Mesothelial cell of epicardium (in vitro differentiated cells): ENCODE measurements around a stretch of chr2.

GRCh38 chr2:238938933-238939723 is 91.2 kb downstream of the TWIST2 start:
- PRO-cap, result no peak

GRCh38 chr2:238967448-238967993 is 119.6 kb downstream of the TWIST2 start:
- PRO-cap, result no peak

DNA sequence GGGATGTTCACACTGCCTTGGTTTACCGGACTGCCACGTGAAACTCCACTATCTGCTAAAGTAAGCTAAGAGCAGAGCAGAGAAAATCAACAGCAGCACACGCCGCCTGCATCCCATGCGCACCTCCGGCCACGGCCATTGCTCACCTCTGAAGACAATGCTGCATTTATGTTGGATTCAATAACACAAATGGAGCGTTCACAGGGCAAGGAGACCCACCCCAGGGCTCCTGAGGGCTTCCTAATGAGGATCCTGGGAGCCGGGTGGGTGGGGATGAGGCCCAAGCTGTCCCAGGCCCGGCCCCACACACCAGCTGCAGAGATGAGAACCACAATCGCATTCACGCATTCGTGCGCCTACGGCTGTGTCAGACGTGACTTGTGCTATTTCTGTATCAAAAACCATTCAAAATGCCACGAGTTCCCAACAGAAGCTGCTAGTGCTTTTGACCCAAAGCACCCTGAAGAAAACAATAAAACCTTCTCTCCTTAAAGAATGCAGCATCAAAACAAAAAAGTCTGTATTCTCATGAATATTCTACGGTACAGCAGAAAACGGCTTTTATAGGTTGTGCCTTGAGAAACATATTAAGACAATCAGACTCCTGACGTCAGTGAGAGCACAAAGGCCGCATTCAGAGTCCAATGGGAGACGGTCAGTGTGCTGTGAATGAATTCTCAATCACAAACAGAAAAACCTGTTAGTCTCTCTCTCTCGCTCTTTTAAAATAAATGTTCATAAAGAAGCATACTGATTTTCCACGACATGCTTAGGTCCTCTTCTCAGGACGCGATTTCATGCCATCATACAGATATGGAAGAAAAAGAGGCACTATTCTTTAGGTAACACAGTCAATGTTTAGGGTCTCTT is 205.4 kb downstream of the HDAC4 start:
- PRO-cap, result no peak

- PRO-cap, result no peak
Measured at GRCh38 chr2:239211764-239212044, 189.1 kb downstream of the HDAC4 start.

DNA sequence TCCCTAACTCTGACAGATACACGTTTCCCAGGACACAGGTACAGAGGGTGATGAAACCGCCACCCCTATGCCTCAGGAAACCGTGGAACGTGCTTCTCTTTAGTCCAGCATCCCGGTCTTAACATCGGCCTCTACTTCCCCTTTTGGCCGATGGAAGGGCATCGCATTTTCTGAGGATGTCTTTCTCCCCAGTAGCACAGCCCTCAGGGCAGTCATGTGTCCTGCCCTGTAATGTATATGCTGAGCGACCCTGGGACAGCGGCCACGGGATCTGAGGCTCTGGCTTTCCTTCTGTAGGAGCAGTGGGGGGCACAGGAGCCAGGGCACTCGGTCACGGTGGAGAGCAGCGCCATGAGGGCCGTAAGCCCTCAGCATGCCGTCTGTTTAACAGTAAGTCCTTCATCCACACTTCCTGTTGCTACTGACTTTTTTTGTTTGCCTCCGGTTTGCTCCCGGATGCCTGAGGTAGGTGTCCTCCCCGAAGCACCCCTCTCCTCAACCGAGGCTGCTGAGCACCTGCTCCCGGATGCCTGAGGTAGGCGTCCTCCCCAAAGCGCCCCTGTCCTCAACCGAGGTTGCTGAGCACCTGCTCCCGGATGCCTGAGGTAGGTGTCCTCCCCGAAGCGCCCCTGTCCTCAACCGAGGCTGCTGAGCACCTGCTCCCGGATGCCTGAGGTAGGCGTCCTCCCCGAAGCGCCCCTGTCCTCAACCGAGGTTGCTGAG is 169.5 kb downstream of the HDAC4 start:
- PRO-cap, result no peak

- PRO-cap, result no peak
Measured at GRCh38 chr2:239275650-239276253, 125.1 kb downstream of the HDAC4 start.

GRCh38 chr2:239301978-239302651 is 98.7 kb downstream of the HDAC4 start:
- PRO-cap, result no peak

DNA sequence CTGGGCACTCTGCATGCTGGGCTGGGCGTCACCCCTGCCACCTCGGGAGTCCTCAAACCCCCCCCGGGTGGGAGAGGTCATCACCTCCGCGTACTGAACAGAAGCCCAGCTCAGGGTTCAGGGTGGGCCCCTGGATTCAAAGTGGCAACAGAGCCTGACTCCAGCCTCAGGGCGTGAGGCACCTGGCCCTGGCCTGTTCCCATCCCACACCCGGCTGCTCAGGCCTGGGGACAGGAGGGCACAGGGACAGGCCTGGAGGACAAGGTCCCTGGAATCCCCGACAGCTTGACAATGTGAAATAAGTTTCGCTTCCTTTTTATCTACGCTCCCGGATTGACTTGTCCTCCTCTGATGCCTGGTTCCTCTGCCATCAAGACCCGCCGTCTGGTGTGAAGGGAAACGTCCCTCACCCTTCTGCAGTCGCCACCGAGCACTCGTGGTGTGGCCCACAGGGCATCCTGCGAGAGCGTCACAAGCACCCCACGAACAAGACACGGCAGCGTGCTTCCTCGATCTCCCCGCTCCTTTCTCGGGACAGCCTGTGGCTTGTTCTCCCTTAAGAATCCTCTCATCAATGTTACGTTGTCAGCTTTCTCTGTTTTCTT is 97.7 kb downstream of the HDAC4 start:
- PRO-cap, result no peak

DNA sequence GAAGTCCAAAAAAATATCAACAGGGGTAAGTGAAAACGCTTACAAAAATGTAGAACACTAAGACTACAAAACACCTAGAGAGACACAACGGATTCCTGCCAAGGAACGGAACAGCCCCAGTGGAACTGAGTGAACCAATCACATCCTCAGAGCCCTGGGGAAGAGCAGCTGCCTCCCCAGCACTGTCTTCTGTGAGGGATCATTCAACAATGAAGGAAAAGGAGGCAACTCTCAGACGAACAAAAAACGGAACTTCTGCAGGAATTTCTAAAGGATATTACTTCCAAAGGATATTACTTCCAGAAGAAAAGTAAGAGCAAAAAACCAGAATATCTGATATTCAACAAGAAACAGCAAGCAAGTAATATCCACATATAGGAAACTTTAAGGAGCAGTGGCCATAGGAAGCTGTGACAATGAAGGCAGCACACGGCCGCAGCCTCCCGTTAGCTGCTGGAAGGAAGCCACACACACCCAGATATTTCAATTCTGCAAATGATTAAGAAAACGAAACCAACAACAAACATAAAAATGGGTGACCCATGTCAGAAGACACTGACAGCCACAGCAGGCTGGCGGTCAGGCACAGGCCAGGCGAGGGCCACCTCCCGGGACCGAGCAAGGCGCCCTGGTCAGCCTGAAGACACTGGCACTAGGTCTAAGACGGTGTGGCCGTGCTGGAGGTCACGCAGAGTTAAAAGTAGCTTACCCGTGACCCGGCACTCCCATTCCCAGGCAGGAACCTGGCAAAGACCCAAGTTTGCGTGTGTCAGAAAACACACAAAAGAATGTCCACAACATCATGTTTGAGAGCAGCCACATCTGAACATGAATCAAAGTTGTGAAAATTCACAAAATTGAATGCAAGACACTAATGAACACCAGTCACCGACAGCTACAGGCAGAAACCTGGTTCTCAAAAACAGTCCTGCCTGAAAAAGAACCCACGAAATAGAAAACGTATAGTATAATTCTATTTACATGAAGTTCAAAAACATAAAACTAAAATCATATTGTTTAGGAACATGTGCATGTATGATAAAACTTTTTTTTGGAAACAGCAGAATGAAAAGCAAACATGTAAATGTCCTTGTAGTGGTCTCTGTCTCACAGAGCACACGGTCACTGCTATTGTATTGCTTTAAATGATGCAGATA is 81.6 kb downstream of the HDAC4 start:
- PRO-cap, result no peak

DNA sequence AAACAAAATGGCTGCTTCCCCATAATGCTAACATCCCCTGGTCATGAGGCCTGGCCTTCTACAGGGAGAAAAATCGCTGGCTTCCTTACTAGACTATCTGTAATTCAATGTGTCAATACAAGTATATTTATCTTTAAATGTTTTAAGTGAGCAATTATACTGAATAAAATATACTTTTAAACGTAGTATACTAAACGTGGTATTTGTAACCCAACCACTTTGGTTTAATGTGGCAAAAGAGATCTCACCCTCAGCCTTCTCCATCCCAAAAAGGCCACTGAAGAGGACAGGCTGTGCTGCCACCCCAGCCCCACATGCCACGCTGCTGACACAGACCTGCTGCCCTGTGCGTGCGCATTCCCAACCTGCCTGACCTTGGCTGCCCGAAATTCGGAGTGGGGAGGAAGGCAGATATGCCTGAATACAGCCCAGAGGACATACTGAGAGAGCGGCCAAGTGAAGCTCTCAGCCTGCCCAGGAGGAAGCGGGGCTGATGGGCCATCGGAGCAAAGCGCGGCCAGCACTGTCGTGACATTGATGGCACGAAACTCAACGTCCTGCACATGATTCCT is 70.1 kb downstream of the HDAC4 start:
- PRO-cap, result no peak

- PRO-cap, result no peak
Measured at GRCh38 chr2:239348441-239349068, 52.3 kb downstream of the HDAC4 start.

GRCh38 chr2:239378661-239379155 is 22.1 kb downstream of the HDAC4 start:
- PRO-cap, result no peak

DNA sequence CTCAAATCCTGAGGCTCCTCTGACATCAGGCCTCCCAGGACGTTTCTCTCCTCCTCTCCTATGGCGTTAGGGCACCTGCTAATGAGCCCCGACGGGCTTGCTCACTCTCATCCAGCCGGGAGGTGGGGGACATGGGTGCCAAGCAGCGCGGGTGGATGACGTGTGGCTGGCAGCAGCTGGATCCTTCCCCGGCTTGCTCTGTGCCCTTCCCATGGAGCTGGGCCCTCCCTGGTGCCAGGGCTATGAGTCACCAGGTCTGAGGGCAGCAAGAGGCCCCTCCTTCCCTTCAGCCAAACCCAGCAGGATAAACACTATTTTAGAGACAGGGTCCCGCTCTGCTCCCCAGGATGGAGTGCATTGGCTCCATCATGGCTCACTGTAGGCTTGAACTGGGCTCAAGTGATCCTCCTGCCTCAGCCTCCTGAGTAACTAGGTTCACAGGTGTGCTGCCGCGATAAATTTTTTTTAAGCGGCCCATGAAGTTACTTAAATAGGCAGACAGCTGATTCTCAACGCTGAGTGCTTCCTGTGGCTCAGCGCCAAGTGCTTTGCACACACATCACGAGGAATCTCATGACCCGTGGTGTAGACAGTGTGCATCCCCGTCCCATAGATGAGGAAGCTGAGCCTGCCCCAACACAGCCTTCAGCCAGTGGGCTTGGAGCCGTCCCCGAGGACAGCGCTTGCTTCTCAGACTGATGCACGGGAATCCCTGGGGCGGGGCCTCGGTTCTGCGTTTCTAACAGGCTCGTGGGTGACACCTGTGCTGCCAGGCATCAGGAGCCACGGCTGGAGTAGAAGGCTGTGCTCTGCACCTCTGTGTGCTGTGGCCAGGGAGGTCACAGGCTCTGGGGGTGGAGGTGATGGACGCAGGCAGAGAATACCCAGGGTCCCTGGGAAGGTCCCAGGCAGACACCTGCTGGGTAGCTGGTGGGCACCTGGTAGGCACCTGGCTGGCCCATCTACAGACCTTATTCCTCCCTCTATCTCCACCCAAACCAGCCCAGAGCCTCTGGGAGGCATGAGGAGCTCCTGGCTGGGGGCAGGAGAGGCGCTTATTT is 64.7 kb upstream of the HDAC4 start:
- PRO-cap, result no peak

DNA sequence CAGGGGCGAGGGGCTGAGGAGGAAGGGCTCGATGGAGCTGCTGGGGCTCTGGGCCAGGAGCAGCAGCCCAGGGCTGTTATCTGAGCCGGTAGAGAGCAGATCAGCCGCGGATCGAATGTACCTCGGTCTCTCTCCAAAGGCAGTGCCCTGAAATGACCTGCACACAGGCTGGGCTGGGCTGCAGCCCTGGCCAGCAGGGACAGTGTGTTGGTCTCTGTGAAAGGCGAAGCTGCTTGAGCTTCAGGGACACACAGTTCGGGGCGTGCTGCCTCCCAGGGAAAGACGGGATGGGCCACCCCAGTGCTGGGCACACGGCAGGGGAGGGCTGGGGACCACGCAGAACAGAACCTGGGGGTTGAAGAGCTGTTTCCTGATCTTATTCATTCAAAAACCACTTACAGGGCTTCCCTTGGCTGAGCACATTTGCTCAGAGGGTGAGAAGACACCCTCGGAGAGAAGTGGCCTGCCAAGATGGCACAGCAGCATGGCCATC is 290.5 kb upstream of the HDAC4 start:
- PRO-cap, result no peak

DNA sequence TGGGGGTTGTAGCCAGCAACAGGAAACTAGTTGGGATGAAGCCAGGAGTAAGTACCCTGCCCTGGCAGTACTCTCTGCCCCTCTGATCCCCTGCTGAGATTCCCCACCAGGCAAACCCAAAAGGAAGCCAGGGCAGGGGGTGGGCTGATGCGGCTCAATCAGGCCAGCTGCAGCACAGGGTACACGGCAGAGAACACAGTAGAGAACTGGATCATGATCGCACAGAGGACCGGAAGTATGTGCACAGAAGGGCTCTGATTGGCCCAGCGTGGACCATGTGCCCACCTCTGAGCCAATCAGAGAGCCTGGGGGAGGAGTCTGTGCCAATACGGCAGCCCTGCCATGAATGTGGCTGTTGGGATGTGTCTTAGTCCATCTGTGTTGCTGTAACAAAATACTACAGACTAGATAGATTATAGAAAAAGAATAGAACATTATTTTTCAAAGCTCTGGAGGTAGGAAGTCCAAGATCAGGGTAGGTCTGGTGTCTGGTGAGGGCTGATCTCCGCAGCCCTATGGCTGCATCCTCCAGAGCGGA is 132.0 kb downstream of the NDUFA10 start:
- PRO-cap, result no peak

GRCh38 chr2:239952583-239953016 is 72.5 kb downstream of the NDUFA10 start:
- PRO-cap, result no peak

DNA sequence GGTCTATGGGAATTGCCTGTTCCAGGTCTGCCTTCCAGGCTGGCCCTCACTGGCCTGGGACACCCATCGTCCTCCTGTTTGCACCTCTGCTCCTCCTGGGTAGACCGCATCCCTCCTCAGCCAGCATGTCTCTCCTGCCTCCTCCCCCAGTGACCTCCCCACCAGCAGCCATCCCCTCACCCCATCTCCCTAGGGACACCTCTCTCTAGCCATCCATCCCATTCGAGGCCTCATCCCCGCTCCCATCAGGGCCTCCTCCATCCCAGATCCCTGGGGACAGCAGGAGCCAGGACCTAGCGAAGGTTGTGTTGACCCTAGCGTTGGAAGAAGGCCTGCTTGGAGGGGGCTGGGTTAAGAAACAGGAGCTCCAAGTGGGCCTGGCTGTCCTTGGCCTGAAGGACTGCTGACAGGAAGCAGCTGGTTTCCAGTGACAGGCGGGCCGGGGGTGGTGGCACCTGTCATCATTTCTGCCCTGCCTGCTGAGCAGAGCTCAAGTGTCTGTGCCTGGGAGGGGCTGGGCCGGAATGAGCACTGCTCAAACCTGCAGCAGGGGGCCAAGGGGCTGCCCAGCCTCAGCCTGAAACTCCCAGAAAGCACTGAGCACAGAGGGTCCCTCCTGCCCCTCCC is 96.0 kb upstream of the OTOS start:
- PRO-cap, result no peak

- PRO-cap, result no peak
Measured at GRCh38 chr2:240236929-240237206, 96.4 kb upstream of the OTOS start.

- PRO-cap, result no peak
Measured at GRCh38 chr2:240387577-240388047, 47.9 kb upstream of the GPC1 start.

GRCh38 chr2:240578787-240579487 is 7.6 kb upstream of the CAPN10 start:
- PRO-cap, result no peak